Breast epithelium (tissue), 2 donors: ENCODE data around the genes TRIM68, OR52R1, OR51B2, OR52N4 and C11orf42.

GRCh38 chr11:3043020-3043945 is 13.9 kb downstream of the CARS1 start:
- PRO-cap: no peak
- RAMPAGE, long total RNA, 2 experiments: no peak in any of the 2 experiments

DNA sequence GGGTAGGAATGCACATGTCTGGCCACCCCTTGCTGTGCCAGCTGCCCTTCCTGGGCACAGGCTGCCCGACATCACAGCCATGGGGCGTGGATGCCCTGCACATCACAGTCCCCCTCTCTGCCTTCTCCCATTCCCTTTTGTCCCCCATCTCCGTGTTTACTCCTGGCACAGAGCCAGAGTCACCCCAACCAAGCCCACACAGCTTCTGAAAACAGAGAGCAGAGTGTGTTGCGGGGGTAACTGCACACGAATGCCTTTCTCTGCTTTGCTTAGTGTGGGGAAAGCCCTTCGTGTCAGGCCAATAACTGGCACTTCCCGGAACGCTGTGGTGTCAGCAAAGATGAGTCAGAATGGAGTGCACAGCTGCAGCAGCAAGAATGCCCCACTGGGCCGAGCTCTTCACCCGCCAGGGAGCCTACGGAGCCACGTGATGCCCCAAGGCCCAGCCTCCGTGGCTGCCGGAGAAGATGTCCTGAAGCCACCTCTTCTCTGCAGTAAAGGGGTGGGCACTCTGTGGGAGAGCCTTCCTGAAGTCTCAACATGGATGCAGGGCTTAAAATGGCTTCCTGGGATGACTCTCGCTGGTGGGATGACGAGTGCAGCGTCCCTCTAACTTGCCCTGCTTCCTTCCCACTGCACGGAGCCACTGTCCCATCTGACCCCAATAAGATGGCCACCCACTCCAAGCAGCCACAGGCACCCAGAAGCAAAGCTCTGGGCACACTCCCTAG is 7.4 kb downstream of the CARS1 start:
- PRO-cap: no peak
- RAMPAGE, long total RNA, 2 experiments: no peak in any of the 2 experiments

GRCh38 chr11:3058630-3059180 is 1.5 kb upstream of the CARS1 start:
- PRO-cap: no peak
- RAMPAGE, long total RNA, 2 experiments: no peak in any of the 2 experiments

DNA sequence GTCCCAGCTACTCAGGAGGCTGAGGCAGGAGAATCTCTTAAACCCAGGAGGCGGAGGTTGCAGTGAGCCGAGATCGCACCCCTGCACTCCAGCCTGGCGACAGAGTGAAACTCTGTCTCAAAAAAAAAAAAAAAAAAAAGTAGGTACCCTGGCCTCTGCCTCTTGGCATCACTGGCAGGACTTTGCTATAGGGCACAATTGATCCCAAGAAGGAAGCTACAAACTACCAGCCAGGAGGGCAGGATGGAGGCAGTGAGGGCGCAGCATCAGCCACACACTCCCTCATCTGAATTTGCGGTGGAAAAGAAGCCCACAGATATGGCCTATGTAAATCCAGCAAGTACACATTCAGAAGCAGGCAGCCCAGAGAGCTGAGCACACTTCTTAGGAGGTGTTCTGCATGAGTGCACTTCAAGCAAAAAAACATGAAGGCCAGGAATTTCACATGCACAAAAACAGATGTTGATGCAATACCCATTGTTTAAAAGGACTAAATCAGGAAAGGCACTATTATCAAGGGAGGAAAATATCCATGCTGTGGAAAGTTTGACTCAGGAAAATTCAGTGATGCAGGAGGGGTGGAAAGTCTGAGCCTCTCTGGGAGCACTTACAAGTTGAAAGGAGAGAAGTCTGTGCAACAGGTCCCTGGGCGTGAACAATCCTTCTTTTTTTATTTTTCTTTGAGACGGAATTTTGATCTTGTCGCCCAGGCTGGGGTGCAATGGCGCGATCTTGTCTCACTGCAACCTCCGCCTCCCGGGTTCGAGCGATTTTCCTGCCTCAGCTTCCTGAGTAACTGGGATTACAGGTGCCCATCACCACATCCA is 15.7 kb upstream of the CARS1 start:
- PRO-cap: no peak
- RAMPAGE, long total RNA, 2 experiments: no peak in any of the 2 experiments

- PRO-cap: unidirectional peak, minus-strand start at chr11:3160309
- RAMPAGE, long total RNA, 2 experiments: no peak in any of the 2 experiments
These were observed 4.8 kb downstream of the OSBPL5 start for GRCh38 chr11:3159888-3161051.

- PRO-cap: no peak
- RAMPAGE, long total RNA, 2 experiments: no peak in any of the 2 experiments
These were observed 469 bp downstream of the ZNF195 start for GRCh38 chr11:3378339-3379015.

- PRO-cap: no peak
- RAMPAGE, long total RNA, 2 experiments: no peak in any of the 2 experiments
These were observed 6.1 kb downstream of the NUP98 start for GRCh38 chr11:3791274-3791704.

GRCh38 chr11:3838237-3839028 is 2.3 kb downstream of the RHOG start:
- PRO-cap: no peak
- RAMPAGE, long total RNA, 2 experiments: no peak in any of the 2 experiments

- PRO-cap: no peak
- RAMPAGE, long total RNA, 2 experiments: no peak in any of the 2 experiments
These were observed 28.7 kb downstream of the STIM1 start for GRCh38 chr11:3884156-3884602.

GRCh38 chr11:3905412-3906162 is 50.1 kb downstream of the STIM1 start:
- PRO-cap: no peak
- RAMPAGE, long total RNA, 2 experiments: no peak in any of the 2 experiments

DNA sequence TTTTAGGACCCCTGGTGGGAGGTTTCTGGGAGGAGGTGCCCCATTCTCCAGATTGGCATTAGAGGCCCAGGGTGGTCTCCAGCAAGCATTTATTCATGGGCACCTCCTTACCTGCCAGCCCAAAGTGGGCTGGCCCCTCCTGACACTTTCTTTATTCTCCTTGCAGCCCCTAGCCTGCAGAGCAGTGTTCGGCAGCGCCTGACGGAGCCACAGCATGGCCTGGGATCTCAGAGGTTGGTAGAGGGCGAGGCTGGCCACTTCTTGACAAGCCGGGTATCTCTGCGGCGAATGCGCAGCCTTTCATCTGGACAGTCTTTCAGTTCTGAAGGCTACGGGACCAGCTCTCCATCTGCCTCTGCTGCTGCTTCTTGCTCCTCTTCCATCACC is 8.3 kb upstream of the RRM1 start:
- PRO-cap: no peak
- RAMPAGE, long total RNA, 2 experiments: no peak in any of the 2 experiments

- PRO-cap: no peak
- RAMPAGE, long total RNA, 2 experiments: no peak in any of the 2 experiments
These were observed 518 bp upstream of the RRM1 start for GRCh38 chr11:4094019-4094543.

GRCh38 chr11:4095397-4095717 is 758 bp downstream of the RRM1 start:
- PRO-cap: no peak
- RAMPAGE, long total RNA, 2 experiments: no peak in any of the 2 experiments

GRCh38 chr11:4182027-4182544 is 87.5 kb downstream of the RRM1 start:
- PRO-cap: no peak
- RAMPAGE, long total RNA, 2 experiments: no peak in any of the 2 experiments

GRCh38 chr11:4606862-4607539 is 1.0 kb downstream of the TRIM68 start:
- PRO-cap: no peak
- RAMPAGE, long total RNA, 2 experiments: no peak in any of the 2 experiments

GRCh38 chr11:4607565-4608636 is at the start of gene TRIM68:
TSS of gene TRIM68 (minus strand) at chr11:4608231.
- PRO-cap: unidirectional peak, minus-strand start at chr11:4608046; bidirectional peak, plus-strand start at chr11:4608416, minus-strand start at chr11:4608135
- RAMPAGE, long total RNA, 2 experiments: start-site peak on the minus strand in 2 of 2 experiments, at chr11:4608166-4608238 at its widest, 20 to 24 reads per replicate

- PRO-cap: no peak
- RAMPAGE, long total RNA, 2 experiments: no peak in any of the 2 experiments
These were observed at the start of gene OR52R1 for GRCh38 chr11:4804197-4804813. TSS of gene OR52R1 (minus strand) at chr11:4804380.

DNA sequence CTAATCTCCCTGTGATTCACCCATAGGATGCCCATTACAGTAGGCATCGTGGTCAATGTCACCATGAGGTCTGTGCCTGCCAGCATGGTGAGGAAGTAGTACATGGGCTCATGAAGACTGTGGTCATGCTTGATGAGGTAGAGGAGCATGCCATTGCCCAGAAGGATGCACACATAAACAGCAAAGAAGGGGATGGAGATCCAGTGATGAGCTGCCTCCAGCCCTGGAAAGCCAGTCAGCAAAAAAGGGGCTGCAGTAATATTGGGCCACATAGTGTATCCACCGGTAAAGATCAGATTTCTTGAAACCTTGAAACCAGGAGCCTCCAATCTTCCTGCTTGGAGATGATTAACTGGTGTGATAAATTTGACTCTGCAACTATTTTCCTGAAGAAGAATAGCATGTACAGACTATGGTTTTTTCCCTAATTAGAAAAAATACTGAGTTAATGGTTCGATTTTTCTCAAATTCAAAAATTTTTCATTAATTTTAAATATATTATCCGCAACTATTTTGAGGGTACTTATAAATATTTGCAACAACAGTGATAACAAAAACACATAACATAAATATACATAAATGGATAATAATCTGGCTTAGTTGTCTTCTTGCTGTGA is at the start of gene OR51B2:
OR51B2 (minus strand) TSS at position 272 of the 617 bp plus-strand sequence.
- PRO-cap: no peak
- RAMPAGE, long total RNA, 2 experiments: no peak in any of the 2 experiments

- PRO-cap: no peak
- RAMPAGE, long total RNA, 2 experiments: no peak in any of the 2 experiments
These were observed at the start of gene OR52N4 for GRCh38 chr11:5753914-5754407. TSS of gene OR52N4 (plus strand) at chr11:5754243.

DNA sequence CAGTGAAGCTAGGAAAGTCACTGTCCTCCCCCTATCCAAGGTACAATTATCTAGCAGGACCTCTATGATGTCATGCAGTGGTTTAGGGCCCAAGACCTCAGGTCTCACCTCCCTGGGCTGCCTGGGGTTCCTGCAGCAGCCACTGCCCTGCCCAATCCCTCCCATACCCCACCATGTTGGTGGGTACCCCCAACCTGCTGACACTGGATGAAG is at the start of gene C11orf42:
C11orf42 (plus strand) TSS at position 115 of the 213 bp plus-strand sequence.
- PRO-cap: no peak
- RAMPAGE, long total RNA, 2 experiments: no peak in any of the 2 experiments